Mesothelial cell of epicardium (in vitro differentiated cells): ENCODE data around the gene SF3B6.

GRCh38 chr2:21017294-21017966 lies 26.4 kb downstream of the APOB start:
- PRO-cap = no peak

GRCh38 chr2:21066931-21067503 lies 23.1 kb upstream of the APOB start:
- PRO-cap = no peak

DNA sequence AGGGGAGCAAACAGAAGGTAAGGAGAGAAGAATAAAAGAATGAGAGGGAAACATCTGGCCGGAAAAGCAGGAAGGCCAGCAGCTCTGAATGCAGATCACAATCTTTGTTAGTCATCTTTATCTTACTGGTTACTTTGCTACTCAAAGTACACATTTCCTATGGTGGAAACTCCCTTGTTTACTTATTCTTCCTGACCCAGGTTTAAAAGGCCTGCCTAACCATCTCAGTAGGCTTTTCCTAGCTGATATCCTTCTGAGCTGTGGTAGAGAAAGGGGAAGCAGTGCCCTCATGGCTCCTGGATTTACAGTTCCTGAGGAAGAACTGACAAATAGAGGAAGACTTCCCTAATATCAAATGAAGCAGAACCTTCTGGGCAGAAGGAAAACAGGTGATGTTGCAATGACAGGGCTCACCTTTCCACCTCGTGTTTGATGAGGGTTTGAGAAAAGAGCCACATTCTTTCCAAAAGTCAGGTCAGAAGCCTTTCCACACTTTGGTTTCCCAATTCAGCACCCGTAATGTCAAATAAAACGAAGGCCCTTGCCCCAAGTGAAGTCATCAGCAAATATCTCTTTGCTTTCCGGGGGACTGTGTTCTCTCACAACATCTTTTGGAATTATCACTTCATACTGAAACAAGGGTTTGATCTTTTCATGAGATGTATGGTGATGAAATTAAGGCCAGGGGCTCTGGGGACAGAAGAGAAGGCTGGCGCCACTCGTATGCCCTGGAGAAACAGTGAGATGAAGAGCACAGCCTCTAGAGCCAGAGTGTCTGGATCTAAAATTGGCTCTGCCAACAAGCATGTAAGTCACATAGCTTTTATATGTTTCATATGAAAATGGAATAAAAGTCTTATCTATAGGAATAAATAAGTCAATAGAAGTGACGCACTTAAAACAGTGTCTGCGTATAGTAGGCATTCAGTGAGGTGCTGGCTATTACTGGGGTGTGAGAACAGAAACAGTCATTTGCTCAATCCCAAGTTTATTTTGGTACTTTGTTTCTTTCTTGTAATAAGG lies 26.8 kb upstream of the APOB start:
- PRO-cap = no peak

- PRO-cap = no peak
Observed at GRCh38 chr2:21221071-21221319, 97.2 kb downstream of the TDRD15 start.

DNA sequence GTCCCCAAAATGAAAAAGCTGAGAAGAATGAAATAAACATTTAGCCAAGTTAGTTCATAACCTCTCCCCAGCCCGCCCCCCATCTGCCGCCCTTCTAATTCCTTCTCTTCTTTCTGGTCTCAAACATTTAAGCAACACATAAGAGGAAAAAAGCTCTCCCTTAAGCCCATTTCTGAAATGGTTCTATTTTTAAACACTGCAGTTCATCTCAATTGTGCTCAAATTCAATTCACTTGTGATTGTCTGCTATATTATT lies 479.9 kb downstream of the TDRD15 start:
- PRO-cap = no peak

DNA sequence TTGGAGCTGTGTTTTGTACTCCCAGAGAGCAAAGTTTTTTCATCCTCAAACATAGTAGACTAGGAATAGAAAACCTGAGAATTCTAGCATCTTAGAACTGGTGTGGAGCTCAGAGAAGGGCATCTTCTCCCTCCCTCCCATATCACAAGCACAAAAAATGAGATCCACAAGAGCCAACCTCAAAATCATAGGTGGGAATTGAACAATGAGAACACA lies 904.1 kb downstream of the TDRD15 start:
- PRO-cap = no peak

DNA sequence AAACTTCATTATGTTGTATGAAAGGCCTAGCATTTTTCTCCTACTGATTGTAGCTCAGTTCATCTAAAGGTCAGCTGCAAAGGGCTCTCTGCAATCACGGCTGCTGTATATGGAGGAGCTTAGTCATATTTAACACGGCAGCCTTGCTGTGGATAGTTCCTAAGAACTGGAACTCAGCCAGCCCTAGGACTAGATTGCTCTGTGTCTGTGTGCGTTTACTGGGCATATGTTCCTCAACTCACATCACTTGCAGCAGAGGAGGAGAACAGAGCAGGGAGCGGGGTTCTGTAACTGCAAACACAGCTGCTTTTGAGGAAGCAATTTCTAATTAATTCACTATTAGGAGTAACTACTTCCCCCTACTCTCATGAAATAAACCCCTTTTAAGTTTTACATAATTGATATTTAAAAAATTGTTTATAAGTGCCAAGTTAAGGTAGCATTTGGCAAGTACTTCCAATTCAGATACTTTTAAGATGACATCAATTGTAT lies 1103.8 kb upstream of the KLHL29 start:
- PRO-cap = no peak

DNA sequence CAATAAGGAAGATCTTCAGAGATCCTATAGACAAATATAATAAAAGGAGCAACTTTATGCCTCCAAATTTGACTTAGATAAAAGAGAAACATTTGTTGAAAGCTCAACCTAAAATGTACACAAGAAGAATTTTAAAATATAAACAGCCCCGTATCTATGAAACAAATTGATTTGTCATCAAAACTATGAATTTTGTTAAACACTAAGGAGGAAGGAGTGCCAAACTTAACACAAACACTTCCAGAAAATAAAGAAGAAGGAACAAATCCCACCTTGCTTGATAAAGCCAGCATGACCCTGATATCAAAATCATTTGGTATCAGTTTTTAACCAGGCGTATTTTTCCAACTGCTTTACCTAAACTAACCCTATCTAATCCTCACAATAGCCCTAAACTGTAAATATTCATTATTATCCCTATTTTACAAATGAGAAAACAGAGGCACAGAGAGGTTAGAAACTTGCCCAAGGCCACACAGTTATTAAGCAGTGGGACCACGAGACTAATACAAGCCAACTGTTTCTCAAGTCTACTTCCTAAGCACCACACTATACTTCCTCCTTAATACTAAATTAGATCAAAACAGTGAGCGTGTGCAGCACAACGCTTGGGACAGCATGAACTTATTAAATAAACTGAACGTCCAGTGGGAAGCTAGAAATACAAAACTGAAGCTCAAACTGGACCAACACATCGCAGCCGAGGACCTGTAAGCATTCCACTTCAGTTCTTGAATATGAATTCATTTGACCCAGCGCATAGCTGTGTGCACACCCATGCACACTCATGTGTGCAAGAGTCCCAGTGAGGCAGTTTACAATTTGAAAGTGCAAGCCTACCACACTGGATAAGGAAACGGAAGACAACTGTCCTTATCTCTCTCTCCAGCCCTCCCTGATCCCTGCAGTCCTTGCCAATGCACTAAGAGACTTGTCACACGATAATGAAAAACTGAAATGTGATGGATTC lies 186.9 kb upstream of the KLHL29 start:
- PRO-cap = no peak

DNA sequence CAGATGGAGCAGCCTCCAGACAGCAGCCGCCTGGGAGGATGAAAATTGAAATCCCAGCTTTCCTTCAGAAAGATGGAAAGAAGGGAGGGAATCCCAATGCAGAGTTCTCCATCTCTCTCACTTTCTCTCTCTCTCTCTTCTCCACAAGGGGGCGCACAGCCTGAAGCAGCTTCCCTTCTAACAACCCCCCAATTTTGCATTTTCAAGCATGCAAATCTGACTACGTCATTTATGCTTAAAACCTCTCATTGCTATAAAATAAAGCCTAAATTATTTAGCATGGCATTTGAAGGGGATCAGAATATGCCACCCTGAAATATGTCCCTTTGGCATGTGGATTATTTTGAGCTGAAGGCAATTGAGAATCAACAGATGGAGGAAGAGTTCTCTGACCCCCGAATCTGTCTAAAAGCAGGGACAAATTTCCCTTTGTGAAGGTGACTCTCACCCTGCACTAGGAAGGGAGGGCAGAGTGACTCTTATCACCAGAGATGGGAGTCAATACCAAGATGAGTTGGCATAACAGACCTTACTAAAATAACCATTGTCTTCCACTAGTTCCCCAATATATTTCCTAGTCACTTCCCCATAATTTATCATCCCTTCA lies 185.5 kb upstream of the KLHL29 start:
- PRO-cap = no peak

- PRO-cap = no peak
Observed at GRCh38 chr2:23452974-23453218, 67.9 kb downstream of the KLHL29 start.

GRCh38 chr2:23480990-23481575 lies 96.1 kb downstream of the KLHL29 start:
- PRO-cap = no peak

- PRO-cap = no peak
Observed at GRCh38 chr2:23513137-23514161, 128.5 kb downstream of the KLHL29 start.

DNA sequence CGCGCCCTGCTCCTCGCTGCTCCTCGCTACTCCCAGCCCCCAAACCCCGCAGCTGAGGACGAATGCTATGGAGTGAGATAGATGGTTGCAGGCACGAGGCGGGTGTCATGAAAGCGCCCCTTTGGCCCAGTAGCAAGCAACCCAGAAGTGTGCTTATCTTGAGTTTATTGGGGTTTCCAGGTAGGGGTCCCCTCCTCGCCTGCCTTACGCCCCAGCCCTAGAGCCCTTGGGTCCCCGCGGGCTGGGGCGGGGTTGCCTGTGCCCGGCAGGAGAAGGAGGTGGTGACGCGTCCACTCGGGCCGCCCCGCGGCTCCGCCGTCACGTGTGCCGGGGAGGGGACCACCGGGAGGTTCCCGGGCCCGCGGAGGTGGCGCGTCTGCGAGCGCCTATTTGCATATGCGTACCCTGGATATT lies 263.8 kb downstream of the ATAD2B start:
- PRO-cap = no peak

GRCh38 chr2:23867112-23867676 lies 59.7 kb downstream of the ATAD2B start:
- PRO-cap = no peak

DNA sequence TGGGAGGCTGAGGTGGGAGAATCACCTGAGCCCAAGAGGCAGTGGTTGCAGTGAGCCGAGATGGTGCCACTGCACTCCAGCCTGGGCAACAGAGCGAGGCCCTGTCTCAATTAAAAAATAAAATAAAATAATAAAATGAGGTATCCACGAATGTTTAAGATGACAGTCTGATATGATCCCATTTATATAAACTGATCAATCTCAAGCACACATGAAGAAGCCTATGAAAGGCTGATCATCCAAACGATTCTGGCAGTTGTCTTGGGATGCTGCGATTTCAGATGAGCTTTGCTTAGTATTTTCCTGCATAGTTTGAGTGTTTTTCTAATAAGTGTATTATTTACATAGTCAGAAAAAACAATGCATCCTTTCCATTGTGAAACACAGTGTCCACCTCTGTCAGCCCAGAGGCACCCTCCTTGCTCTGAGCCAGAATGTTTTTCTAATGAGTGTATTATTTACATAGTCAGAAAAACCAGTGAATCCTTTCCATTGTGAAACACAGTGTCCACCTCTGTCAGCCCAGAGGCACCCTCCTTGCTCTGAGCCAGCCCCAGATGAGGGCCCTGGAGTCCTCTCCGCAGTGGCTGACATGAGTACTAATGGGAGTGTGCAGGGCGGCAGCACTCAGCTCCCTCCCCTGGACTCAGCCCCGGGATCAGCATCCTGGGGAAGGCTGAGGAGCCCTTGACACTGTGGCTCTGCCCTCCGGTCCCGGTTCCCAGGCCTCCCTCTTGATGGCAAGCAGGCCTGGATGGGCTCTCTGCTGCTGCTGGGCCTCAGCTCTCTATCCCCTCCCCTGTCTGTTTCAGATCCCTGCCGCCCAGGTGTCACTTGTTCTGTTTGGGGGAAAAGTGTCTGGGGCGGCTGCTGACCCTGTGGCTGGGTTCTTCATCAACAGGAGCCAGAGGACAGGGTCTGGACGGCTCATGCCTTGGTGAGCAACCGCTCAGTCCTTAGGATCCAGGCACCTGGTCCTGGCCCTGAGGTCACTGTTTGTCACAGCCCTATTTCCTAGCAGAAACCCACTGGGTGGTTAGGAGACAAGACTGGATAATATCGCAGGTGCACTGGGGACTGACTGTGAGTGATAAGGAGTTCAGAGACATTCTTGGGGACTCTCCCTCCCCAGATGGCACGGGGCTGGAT lies 5.8 kb downstream of the MFSD2B start:
- PRO-cap = no peak

- PRO-cap = no peak
Observed at GRCh38 chr2:24048765-24049200, 758 bp upstream of the FKBP1B start.

GRCh38 chr2:24076178-24077120 lies at the start of gene SF3B6:
Gene SF3B6, minus strand, starts transcription at chr2:24076326.
- PRO-cap = bidirectional peak, plus-strand start at chr2:24076519, minus-strand start at chr2:24076347; unidirectional peak, plus-strand start at chr2:24076979

DNA sequence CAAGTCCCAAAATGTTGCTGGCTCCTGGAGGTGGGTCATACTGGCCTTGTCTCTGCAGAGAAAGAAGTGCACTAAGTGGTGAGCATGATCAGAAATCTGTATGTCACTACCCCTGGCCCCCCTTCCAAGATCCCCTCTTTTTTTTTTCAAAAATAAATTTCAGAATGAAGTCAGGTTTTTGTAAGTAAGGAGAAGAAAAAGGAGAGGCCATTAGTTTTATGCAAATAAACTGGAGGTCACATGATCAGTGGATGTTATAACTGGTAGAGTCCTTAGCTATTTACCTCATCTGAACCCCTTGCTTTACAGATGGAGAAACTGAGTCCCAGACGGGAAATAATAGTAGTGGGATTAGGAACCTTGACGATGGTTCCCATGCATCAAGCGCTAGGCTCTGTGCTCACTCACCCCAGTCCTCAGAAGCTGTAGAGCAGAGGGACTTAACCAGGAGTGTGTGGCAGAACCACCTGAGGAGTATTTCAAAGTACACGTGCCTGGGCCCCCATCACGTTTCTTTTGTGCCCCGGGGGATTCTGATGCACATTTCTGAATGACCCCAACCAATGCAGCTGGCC lies 1.4 kb downstream of the TP53I3 start:
- PRO-cap = no peak

DNA sequence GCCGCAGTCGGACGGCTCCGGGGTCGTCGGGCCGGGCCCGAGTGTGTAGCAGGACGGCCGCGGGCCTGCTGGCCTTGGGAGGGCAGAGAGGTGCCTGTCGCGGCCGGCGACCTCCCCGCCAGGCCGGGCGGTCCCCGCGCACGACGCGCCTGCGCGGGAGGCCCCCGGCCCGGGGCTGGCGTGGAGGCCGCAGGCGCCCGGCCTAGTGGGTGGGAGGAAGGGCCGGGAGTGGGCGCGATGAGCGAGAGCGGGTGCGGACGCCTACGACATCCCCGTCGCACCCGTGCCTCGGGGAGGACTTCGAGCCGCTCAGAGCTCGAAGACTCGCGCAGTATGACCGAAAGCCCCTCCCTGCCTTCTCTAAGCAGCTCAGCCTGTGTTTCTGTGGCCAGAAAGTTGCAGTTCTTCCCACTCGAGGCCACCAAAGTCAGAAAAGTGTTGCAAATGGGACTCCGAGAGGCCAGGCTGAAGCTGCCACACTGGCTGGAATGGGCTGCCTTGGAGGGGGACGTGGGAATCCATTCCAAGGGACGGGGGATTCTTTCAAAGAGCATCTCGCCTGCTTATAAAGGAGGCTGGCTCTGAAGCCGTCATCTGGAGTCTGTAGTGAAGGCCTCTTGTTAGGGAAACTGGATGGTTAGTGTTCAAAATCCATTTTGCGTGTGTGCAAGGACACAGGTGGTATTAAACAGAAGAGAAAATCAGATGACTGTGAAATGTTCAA lies 477 bp downstream of the FAM228B start:
- PRO-cap = no peak

GRCh38 chr2:24304150-24304471 lies 56.2 kb downstream of the ITSN2 start:
- PRO-cap = no peak